Colic lymph node (tissue), 1 donor: ENCODE results near the gene ATP5IF1.

- PRO-cap = no peak
Observed at GRCh38 chr1:27554168-27554701, 49.7 kb downstream of the AHDC1 start.

DNA sequence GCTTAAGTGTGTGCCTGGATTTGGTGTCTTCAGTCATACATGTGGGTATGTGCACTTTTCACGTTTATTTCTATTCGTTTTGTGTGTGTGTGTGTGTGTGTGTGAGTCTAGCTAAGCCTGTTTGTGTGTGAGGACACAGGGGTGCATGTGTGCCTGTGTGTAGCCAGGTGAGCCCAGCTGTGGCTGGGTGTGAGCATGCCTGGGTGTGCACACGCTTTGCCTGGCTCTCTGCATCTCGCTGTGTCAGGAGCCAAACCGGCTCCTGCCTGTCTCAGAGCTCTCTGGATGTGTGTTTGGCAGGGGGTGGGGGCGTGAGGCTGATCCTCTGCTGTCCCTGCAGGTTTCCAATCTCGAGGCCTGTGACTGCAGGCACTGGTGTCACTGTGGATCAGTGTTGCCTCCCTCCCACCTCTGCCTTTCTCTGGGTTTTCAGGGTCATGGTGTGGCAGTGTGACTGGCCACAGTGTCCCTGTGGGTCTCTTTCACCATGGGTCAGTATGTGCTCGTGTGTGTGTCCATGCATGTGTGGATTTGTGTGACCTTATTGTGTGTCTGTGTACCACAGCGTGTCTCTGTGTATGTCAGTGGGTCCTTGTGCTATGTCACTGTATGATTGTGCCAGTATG is 43.7 kb downstream of the AHDC1 start:
- PRO-cap = no peak

- PRO-cap = no peak
Observed at GRCh38 chr1:27562093-27562592, 41.8 kb downstream of the AHDC1 start.

DNA sequence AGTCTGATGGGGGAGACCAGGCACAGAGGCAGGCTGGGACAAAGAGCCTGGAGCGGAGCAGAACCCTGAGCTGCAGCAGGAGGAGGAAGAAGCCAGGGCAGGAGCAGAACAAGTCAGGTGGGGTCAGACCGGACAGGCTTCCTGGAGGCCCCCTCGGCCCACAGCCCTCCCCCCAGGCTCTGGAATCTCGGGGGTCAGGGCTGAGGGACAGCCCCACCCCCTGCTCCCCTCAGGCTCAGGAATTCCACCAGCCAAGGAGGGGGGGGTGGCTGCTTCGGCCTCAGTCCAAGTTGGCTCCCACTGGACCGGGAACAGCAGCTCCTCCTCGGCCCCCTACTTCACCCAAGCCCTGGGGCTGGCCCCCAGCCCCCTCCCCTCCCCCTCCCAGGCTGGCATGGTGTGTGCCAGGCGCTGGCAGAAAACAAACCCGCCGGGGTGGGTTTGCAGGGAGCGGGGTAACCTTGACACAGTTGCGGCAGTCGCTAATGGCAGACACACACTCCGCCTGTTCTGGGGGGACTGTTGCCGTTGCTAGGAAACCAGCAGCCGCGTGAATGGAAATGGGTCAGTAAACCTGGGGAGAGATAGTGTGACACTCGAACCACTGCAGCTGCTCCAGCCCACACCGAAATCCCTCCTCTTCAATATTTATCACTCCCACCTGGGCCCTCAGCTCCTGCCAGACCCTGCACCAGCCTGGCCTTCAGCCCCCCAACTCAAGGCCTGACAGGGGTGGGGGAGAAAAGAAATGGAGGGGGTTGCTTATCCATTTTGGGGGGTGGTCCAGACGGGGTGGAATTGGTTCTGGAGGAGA is 32.4 kb downstream of the AHDC1 start:
- PRO-cap = no peak

DNA sequence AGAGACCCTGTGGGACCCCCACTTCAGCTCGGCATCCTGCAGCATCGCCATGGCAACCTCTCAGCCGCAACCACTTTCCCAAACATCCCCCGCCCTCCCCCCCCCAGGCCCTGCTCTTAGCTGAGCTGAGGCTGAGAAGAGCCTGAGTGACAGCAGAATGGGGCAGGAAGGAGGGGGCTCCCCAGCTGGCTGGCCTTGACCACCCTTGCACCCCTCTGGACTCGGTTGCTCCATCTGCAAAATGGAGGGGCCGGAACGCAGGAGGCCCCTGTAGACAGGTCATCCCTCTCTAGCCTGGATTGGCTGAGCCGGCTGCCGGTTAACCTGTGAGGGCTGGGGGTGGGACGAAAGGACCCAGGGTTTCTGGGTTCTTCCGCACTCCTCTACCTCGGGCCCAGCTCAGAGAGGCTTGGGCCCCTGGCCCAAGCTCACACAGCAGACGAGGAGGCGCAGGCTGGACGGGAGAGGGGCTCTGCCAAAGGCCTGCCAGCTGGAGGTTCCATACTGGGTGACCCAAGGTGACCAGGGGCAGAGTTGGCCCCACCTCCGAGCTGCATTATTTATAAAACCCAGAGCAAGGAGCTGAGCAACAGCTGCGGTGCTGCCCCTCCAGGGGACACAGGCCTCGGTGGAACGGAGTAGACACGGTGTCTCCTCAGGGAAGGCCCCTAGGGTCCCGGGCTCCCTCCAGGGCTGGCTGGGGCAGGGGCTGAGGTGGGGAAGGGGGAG is 11.3 kb downstream of the AHDC1 start:
- PRO-cap = no peak

DNA sequence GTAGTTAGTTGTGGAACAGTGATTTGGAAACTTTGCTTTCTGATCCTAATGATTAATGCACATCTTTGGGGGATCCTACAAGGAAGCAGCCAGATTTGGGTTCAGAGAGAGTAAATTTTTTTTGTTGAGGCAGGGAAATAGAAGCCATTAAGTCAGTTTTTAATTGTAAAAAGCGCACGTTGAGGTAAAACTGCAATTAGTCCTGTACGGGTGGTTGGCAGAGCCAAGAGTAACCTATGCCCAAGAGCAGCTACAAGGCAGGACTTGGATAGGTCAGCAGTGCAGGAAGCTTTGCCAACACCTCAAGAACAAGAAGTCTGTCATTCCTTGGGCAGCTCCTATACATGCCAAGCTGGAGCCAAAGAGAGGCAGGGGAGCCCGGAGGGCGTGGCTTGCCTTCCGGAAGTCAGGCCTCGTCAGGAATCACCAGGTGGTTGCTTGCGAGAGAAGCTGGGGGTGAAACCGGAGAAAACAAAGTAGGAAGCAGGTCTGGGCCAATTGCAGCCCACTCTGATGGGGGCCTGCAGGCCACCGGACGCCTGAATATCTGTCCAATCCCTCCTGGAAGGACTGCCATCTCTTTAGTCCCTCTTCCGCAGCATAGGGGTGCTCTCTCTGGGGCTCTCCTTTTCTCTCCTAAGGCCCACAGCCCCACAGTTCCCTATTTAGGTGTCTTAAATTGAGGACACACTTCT is 886 bp upstream of the FAM76A start:
- PRO-cap = no peak

DNA sequence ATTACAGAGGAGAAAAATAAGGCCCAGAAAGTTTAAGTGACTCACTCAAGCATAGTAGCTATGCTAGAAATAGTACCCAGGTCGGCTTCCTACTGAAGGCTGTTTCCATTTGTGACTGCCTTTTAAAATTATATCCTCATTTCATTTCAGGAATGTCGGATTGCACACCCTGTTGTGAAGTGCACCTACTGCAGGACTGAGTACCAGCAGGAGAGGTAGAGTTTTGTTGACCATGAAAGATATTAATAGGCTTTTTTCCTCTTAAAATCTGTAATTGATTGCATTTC is 1.5 kb downstream of the FAM76A start:
- PRO-cap = no peak

DNA sequence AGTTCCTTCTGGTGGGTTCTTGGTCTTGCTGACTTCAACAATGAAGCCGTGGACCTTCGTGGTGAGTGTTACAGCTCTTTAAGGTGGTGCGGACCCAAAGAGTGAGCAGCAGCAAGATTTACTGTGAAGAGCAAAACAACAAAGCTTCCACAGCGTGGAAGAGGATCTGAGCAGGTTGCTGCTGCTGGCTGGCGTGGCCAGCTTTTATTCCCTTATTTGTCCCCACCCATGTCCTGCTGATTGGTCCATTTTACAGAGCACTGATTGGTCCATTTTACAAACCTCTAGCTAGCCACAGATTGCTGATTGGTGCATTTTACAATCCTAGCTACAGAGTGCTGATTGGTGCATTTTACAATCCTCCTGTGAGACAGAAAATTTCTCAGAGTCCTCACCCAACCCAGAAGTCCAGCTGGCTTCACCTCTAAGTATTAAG is 17.2 kb downstream of the STX12 start:
- PRO-cap = no peak

DNA sequence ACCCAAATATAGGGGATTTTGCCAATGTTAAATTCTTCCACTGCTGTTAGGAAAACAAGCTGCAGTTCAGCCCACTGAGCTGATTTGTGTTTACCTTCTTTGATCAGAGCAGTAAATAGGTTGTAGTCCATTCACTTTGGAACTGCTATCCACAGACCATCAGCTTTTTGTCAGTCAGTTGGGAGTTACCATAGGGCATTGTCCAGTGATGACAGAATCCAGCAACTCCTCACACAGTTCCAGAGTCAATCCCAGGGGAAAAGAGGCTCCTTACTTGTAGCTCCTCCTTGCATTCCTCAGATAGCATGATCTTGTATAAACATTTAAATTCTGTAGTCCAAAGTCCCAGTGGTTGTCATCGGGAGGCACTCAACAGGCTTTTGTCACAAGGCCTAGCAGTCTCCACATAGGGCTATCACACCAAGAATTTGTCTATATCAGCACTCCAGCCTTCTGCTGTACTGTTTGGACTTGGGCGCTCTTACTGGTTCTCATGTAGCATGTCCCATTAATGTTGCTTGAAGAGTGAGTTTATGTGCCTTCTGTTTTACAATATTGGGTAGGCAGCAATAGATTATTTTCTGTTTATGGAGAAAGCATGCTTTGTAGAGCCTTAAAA is 13.3 kb upstream of the PPP1R8 start:
- PRO-cap = no peak

DNA sequence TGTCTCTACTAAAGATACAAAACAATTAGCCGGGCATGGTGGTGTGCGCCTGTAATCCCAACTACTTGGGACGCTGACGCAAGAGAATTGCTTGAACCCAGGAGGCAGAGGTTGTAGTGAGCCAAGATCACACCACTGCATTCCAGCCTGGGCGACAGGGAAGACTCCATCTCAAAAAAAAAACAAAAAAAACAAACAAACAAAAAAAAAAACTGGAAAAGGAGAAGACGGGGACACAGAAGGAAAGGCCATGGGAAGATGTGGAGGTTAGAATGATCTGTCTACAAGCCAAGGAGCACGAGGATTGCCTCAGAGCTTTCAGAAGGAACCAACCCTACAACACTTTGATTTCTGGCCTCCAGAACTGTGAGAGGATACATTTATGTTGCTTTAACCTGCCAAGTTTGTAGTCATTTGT is 12.5 kb upstream of the THEMIS2 start:
- PRO-cap = no peak

DNA sequence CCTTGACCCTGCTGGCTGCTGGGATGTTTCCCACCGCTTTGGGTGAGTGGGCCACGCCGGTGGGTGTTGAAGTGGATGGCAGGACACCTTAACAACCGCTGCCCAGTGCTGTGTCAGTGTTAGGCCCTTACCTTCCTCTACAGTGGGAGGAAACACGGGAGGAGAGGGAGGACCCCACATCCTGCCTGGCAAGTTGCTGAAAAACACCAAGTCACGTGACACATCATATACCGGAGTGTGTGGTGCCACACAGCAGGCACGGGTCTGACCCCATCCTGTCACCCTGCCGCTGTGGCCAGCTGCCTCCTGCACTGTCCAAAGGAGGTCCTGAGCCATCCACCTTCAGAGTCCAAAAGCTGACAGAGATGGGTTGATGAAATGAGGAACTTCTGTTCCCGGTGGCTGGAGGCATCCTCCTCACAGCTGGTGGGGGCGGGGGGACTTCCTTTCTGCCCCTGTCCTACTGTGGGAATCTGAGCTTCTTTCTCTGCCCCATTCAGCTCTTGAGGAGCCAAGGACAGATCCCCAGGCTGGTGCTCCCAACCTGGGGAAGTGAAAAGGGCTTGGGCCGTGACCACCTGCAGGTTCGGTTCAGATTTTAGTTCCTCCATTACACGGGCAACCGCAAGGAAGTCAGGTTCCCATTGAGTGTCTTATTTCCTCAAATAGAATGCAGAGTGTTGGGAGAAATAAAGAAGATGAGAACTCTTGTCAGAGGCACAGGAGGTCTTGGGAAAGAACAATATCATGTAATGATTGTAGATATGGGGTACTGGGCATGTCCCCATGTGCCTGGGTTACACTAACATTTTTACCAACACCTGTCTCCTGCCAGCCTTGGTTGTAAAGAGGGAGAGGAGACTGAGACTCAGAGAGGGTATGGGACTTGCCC is 3.1 kb upstream of the THEMIS2 start:
- PRO-cap = bidirectional peak, plus-strand start at position 226 of the sequence, minus-strand start at position 144 of the sequence

DNA sequence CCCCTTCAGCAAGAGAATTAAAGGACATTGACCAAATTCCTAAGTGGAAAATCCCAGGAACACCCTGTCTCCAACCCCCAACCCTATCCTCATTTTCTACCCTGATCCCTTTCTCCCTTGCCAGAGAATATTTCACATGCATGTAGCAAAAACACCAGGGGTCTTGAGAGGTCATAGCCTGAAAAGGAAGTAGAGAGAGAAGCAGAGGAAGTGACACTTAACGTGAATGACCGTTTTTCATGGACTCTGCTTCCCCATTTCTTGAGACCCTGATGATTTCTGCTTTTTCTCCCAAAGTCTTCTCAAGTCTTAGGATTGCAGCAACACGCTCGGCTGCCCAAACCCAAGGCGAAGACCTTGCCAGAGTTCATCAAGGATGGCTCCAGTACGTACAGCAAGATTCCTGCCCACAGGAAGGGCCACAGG is 12.7 kb downstream of the THEMIS2 start:
- PRO-cap = unidirectional peak, plus-strand start at position 294 of the sequence

DNA sequence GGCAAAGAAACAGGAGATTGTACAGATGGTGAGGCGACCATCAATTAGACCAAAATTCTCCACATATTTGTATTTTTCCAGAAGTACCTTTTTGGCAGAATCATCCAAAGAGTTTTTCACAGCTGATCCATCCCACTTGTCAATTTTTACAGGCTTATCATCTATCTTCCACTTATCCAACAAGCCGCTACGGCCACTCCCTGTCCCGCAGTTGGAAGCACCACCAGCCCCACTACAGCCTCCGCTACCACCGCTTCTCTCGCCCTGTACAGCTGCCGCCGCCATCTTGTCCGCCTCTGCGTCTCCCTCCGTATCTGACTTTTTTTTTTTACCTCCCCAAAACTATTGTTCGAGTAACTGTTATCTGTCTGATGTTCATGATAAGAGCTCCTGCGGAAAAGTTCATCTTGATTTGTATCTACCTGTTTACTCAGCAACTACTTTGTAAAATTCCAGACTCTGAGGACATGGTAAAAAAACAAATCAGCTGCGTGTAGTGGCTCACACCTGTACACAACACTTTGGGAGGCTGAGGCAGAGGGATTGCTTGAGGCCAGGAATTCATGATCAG is 7.8 kb upstream of the EYA3 start:
- PRO-cap = no peak

GRCh38 chr1:28147061-28147945 is 29.2 kb downstream of the PTAFR start:
- PRO-cap = no peak

DNA sequence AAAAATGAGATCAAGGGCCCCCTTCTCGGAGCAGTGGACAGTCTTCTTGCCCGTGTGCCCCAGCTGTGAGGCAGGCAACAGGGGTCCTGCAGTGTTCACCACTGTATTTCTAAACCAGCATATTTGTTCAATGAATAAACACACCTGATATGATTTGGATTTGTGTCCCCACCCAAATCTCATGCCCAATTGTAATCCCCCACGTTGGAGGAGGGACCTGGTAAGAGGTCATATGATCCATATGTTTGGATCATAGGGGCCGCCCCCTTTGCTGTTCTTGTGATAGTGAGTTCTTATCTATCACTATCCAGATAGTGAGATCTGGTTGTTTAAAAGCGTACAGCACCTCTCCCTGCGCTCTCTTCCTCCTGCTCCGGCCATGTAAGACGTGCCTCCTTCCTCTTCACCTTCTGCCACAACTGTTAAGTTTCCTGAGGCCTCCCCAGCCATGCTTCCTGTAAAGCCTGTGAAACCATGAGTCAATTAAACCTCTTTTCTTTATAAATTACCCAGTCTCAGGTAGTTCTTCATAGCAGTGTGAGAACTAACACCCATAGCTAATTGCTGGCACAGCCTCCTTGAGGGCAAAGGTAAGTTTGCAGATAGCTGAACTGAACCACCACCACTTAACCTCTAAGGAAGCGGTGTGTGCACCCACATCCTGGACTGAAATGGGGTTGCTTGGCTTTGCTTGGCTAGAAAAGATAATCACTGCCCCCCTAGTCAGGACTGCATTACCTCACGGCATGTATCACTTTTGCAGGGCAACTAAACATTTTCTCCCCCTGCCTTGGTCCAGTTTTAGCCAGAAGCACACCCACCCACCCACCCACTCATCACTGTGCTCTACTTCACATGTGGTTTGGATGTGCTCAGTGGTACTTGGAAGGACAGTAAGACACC is 22.9 kb upstream of the PTAFR start:
- PRO-cap = no peak

DNA sequence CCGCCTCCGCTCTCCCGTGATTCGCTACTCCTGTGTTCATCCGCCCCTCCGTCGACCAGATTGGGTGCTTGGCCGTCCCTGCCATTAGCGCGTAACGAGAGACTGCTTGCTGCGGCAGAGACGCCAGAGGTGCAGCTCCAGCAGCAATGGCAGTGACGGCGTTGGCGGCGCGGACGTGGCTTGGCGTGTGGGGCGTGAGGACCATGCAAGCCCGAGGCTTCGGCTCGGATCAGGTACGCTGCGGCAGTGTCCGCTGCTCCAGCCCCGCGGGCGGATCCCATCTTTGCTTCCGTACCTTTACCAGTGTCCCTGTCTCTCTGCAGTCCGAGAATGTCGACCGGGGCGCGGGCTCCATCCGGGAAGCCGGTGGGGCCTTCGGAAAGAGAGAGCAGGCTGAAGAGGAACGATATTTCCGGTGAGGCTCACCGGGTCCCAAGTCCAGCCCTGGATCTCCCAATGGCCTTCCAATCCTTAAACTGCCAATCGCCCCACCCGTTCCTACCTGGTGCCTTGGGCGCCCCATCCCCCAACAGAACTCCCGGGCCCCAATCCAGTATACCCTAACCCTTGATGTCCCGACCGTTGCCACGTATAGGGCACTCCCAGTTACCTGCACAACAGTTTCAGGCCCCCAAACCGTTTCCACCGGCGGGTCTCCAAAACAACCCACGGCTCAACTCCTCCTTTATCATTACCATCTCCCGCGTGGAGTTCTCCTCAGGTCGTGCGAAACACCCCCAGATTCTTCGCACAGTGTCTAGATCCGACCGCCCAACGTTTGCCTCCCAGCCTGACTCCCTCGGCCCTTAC is at the start of gene ATP5IF1:
Gene ATP5IF1, plus strand, starts transcription at position 87 of the 810 bp plus-strand sequence.
- PRO-cap = bidirectional peak, plus-strand start at position 126 of the sequence, minus-strand start outside the sequence

GRCh38 chr1:28247698-28248163 is 11.6 kb upstream of the SESN2 start:
- PRO-cap = bidirectional peak, plus-strand start at chr1:28248013, minus-strand start at chr1:28247866

DNA sequence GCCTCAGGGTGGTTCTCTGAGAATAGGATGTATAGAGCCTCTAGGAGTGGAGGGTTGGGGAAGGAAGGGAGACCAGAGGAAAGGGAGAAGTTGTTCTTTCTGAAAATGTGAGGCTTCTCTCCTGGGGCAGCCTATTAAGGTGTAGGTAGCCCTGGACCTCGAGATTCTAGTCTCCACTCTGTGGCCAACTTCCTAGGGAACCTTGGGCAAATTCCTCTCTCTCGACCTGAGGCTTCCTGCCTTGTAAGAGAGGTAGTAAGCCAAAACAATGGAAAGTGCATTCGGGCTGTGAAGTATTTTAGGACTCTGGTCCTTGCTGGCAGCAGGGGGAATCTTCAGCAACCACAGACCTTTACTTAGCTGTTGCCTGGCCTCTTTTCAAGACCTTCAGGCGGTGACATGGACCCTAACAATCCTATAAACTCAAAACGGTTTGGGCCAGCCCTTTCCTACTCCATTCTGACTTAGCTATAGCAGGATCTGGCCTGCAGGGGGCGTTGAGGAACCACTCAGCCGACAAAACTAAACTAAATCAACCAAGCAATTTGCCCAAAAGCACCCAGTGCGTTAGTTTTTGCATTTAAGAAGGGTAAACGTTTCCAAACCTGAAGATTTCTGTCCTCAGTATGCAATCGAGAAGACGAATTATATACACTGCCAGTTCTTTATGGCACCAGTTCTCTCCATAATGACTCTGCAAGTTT is 11.0 kb upstream of the SESN2 start:
- PRO-cap = no peak

- PRO-cap = no peak
Observed at GRCh38 chr1:28313841-28314495, 14.9 kb upstream of the MED18 start.

DNA sequence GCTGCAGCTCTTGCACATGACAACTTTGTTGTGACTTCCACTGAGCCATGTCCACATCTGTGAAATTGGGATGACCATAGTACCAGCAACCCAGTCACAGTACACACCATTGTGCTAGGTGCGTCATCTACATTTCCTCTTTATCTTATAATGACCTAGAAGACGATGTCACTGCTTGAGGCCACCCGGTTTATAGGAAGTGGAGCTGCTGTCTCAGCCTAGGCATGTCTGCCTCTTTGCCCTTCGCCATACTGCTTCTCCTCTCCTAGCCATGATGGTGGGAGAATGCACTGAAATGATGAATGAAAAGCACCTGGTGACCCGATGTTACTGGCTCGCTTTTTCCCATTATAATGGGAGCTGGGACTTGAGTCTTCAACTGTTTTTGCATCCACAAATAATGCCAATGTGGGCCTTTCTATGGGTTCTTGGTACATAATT is 13.6 kb upstream of the MED18 start:
- PRO-cap = no peak